ENCODE data around the gene FASTKD3.

DNA sequence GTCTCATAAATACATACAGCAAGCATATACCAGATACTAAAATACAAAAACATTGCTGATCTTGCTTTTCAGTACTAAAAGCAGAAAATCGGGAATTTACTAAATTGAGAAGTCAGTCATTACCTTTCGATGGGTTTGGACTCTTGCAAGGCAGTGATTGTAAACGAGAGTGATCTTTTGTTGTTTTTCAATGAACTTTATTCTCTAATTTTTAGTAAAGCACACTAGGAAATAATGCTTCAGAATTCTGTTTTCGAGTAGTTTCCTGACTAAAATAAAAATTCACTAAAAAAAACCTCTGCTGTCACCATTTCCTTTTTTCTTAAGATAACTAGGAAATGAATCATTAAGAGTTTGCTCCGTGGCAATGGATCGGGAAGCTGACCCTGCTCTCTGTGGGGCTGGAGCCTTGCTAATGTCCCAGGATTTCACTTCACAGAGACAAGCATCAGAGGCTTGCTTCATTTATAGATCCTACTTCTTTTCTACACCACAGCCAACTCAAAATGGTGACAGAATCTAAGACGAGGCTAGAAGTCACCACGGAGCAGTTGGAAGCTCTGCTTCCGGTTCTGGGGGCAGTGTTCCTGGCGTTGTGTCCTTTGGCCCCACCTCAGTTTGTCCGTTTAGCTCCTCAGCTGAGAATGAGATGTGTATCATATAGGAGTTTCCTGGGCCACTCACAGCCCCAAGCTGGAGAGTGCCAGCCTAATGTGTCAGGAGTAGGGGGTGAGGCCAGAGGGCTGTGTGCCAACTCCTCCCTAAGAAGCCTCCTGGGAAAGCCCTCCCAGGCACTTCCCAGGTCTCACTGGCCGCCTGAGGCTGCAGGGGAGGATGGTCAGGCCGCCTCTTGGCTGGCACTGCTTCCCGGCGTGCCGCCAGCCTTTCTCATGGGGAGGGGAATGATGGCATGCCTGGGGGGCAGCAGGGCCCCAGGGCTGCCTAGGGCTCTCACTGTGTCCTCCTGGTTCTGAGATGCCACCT is 19.5 kb downstream of the TENT4A start:
- PRO-cap, 2 experiments, result no peak in any of the 2 experiments

DNA sequence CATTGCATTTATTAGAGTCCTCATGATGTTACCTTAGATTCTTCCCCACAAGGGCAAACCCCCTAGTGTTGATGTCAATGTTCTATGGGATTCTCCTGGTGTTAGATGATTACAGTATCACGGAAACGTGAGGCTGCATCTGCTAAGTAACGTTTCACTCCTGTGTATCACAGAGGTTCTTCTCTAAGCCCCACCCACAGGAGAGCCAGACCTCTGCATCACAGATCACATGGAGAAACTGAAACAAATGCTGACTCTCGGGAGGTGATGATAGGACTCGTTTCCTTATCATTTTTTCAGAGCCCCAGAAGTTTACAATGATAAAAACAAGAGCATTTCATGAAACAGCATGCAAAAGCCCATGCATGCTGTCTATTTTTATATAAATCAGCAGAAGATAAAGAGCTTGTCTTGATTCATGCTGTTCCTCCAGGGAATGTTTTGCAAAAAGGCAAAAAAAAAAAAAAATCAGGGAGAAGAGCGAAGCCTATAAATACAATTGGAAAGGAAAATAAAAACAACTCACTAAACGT is 114.6 kb downstream of the TENT4A start:
- PRO-cap, 2 experiments, result no peak in any of the 2 experiments

DNA sequence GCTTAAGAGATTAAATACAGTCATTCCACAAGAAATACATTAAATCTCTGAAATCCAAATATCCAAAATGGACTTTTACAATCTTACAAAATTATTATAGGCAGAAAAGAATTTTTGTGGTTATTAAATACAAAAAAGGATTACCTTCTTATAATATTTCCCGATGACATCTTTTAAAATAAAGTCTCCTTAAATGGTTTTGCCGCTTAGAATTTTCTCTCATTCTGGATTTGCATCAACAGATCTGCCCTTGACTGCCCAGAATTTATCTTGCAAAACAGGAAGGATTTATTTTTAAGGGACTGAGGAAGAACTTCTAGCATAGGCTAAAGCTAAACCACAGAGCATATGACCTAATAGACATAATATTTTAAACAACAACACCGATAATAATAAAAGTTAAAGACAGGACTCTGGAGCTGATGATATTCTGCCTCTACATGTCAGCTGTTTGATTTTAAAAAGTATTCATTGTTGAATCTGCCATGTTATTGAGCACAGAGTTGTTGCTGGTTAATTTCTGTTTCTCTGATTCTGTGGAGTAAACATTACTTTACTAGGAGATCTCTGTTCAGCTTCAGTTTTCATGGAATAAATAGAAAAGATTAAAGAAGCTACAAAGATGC is 145.3 kb upstream of the ADCY2 start:
- PRO-cap, 2 experiments, result peak in 1 of 2 experiments; most common minus-strand start position 267 of the sequence (in 1)

DNA sequence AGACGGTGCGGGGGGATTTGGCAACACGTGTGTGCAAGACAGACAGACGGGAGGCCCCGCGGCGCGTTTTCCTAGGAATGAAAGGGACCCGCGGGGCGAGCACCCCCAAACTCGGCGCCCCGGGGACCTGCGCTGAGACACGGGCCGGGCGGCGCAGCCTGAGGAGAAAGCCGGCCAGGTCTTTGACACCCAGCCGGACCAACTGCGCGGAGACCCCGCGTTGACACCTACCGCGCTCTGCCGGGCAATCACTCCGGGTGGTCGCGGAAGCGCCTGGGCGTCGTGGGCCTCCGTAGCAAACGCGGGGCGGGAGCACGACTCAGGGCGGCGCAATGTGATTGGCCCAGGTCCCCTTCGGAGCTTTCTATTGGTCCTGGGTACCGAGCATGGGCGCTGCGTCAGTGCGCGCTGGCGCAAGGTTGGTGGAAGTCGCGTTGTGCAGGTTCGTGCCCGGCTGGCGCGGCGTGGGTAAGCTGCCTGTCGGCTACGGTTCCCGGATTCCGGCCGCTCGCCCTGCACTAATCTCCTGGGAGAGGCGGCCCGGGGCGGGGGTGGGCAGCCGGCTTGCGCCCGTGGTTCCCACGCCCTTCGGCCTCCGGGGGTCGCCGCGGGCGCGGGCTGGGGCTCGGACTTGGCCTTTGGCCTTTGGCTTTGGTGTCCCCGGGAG is at the start of gene FASTKD3:
Gene FASTKD3 (minus strand): TSS at position 284 of the 667 bp plus-strand sequence.
- PRO-cap, 2 experiments, result peak in 2 of 2 experiments; most common plus-strand start position 401 of the sequence (in 1); most common minus-strand start position 70 of the sequence (in 1)

DNA sequence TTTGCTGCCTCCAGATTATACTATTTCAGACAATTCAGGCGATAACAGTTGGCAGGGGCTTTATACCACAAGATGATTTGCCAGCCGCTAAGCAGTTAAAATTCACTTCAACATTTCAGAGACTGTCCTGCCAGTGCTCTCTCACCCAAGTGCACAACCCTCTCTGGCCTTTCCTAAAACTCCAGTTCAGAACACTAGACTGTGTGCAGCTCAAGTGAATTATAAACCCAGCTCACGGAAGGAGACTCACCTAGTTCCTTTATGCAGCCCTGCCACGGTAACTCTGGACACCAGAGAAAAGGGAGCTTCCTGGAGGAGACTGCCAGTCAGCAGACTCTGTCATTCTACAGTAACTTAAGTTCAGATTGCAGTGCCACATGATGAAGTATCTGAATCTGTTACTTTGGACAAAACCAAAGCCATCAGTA is 2.6 kb downstream of the MTRR start:
- PRO-cap, 2 experiments, result no peak in any of the 2 experiments

- PRO-cap, 2 experiments, result no peak in any of the 2 experiments
Measured at GRCh38 chr5:9060540-9060862, 485.4 kb downstream of the SEMA5A start.

GRCh38 chr5:9408721-9409230 is 137.1 kb downstream of the SEMA5A start:
- PRO-cap, 2 experiments, result no peak in any of the 2 experiments

DNA sequence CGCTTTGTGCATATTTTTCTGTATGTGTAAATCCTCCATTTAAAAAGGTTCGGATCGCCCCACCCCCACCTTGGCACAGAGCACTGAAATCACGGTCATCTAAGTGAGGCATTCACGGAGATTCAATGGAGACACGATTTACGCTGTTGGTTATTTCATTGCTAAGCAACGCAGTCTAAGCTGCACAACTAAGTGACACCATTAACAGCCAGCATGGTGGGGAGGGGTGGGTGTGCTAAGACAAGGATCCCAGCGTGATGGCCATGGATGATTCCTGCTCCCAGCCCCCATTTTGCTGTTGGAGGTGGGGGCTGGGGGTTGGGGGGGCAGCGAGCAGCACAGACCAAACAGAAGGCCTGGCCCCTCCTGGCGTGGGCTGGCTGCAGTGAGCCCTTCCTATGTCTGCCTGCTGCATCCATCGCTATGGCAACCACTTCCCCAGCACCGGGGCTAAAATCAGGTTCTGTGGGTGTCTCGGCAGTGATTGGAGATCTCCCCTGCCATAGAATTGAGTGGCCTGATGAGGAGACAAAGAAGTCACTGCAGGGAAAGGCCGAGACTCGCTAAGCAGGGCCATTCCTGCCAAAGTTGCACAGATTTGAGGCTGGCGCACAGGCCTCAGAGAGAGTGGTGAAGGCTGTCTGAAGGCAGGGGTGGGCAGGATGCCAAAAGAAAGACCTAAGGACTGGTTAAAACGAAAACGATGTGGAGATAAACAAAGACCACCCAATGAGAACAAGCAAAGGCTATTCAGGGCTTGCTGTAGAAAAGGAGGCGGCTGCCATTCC is 14.2 kb upstream of the MARCHF6 start:
- PRO-cap, 2 experiments, result no peak in any of the 2 experiments

GRCh38 chr5:10351418-10351991 is 2.0 kb upstream of the MARCHF6 start:
- PRO-cap, 2 experiments, result no peak in any of the 2 experiments

DNA sequence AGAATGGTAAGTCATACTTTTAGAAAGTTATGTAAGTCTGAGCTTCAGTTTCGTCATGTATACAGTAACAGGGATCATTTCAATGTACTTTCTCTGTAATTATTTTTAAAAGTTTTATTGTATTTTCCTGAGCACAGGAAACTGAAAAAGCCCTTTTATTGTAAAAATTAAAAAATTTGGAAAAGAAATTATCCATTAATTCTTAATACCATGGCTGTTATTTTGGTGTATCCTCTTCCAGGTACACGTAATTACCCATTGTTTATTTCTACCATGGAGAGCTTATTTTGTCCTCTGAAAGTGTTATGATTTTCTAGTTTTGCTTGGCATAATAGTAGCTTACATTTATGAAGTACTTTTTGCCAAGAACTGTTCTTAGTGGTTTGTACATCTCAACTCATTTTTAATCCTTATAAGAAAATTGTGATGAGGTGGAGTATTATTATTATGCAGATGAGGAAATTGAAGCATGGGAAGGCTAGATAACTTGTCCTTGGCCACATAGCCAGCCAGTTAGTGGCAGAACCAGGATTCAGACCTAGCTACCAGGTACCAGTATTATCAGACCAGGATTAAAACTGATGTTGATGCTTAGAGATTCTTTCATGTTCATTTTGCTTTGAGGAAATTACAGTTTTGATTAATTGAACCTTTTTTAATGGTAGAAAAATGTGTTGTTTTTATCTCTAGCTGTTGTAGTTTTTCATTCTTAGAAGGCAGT is 24.6 kb downstream of the MARCHF6 start:
- PRO-cap, 2 experiments, result no peak in any of the 2 experiments

DNA sequence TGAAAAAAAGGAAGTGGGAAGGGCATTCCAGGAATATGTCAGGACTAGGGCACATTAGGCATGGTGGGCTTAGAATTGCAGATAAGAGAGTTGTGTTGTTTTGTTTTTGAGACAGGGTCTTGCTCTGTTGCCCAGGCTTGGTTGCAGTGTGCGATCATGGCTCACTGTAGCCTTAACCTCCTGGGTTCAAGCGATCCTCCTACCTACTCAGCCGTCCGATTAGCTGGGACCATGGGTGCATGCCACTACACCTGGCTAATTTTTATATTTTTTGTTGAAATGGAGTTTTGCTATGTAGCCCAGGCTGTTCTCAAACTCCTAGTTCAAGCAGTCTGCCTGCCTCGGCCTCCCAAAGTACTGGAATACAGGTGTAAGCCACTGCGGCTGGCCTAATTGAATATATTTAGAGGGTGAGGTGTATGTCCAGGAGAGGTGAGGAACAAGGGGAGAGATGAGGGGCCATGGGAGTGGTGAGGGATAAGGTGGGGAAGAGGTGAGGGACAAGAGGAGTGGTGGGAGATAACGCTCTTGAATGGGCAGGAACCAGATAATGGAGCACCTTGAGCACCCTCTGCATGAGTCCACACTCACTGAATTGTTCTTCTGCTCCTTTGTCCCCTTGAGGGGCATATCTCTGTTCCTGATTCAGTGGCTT is 29.1 kb upstream of the ROPN1L start:
- PRO-cap, 2 experiments, result no peak in any of the 2 experiments

- PRO-cap, 2 experiments, result no peak in any of the 2 experiments
Measured at GRCh38 chr5:10627147-10628316, 63.7 kb downstream of the ANKRD33B start.

DNA sequence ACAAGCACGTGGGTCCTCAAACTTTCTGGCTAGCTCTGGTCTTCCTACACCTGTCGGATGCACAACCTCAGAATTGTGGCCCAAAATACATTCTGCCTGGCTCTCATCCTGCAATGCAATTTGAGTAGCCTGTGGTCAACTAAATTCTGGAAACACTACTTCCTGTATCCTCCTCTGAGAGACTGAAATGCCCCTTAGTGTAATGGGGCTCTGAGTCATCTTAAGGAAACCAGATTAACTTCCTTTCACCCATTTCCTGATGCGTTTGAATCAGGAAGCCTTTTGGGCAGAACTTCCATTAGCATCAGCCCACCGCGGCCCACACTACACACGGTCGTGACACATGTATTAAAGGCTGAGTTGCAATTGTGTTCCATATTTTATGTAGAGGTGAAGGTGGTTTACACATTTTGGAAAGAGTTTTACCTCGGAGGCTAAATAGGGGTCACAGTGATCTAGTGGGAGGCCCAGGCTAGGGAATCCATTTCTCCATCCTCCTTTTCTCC is 56.1 kb downstream of the DAP start:
- PRO-cap, 2 experiments, result no peak in any of the 2 experiments

DNA sequence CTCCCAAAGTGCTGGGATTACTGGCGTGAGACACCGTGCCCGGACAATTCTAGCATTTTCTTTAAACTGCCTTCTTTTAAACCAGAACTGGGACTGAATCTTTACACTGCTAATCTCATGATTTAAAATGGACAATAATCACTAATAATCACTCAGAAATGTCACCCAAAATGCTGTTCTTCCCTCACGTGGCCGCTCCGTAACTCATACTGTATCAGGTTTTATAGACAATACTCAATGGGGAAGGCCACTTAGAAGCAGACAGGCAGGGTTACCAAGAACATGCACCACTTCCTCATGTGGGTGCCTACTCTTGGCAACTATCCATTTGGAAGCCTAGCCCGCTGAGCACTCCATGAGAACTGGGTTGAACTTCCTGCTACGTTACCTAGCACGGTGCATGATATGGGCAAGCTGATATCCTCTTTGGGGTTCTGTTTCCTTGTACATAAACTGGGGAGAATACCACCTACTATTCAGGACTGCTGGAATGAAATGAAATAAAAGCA is 14.4 kb downstream of the DAP start:
- PRO-cap, 2 experiments, result no peak in any of the 2 experiments

GRCh38 chr5:10757521-10757959 is 3.5 kb downstream of the DAP start:
- PRO-cap, 2 experiments, result no peak in any of the 2 experiments

DNA sequence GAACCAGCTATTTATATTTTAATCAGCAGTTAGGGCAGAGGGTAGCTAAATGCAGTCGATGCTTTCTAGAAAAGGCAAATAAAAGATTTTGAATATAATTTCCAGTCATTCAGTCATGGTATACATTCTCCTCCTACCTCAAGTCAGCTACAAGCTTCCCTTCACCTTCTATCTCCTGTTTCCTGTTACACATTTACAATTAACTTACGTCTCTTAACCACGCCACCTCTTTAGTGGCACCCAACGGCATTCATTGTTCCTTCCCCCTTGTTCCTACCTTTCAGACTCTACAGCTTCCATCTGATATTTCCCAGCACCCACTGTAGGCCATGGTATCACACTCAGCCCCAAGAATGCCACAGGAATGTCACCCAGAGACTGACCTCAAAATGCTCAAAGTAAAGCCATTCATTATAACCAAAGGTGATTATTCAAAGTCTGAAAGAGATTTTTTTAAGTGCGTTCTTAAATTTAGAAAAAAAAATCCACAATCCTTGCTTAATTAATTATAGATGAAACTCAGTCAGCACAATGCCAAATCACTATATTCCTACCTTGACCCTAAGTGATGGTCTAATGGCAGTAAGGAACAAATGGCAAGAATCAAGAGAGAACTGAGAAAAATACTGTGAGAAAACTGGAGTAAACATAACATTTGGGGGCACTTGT is 52.3 kb downstream of the CTNND2 start:
- PRO-cap, 2 experiments, result no peak in any of the 2 experiments

DNA sequence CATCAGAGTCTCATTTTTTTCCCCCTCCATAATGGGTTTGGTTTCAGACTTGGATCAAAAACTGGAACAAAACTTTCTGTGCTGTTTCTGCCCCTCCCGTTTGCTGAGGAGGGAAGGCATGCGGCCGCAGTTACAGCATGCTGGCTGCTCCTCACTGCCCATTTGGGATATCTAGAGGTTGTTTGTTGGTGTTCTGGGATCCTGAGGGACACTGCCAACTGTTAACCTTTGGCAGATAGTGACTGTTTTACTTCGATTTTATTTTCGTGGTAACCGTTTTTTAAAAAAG is 40.4 kb downstream of the TRIO start:
- PRO-cap, 2 experiments, result no peak in any of the 2 experiments

DNA sequence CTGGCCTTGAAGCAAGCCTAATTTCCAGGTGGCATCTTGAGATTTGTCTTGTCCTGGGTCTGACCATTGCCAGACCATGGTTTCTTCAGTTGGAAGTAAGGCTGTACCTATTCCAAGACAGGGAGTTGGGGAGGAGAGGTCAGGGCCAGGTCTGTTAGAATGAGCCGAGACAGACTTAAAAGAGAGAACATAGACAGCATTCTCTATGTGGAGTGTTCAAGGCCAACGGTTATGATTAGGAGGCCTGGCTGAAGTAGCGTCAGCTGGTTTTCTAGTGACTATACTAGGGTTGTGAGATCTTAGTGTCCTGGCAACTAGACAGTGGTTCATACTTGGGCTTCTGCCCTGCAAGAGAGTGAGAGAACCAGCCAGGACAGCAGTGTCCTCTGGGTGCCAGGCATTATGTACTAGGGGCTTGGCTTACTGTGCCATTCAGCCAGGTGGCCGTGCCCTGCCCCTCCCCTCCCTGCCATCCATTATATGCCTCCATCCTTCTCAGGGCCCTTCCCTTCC is 56.7 kb downstream of the TRIO start:
- PRO-cap, 2 experiments, result no peak in any of the 2 experiments

DNA sequence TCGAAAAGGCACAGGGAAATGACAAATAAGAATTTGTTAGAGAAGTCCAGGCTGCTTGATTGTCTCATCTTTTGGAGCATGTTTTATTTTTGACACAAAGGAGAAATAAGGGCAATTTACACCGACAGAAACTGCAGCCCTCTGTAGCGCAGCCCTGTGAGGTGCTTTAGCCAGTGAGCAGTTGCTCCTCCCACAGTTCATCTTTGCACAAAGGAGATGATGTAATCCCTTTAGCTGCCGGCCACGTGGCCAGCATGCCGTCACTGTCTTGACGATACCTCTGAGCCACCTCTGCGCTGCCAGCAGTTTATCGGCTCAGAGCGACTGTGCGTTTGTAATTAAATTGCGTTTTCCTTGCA is 106.8 kb downstream of the TRIO start:
- PRO-cap, 2 experiments, result no peak in any of the 2 experiments

DNA sequence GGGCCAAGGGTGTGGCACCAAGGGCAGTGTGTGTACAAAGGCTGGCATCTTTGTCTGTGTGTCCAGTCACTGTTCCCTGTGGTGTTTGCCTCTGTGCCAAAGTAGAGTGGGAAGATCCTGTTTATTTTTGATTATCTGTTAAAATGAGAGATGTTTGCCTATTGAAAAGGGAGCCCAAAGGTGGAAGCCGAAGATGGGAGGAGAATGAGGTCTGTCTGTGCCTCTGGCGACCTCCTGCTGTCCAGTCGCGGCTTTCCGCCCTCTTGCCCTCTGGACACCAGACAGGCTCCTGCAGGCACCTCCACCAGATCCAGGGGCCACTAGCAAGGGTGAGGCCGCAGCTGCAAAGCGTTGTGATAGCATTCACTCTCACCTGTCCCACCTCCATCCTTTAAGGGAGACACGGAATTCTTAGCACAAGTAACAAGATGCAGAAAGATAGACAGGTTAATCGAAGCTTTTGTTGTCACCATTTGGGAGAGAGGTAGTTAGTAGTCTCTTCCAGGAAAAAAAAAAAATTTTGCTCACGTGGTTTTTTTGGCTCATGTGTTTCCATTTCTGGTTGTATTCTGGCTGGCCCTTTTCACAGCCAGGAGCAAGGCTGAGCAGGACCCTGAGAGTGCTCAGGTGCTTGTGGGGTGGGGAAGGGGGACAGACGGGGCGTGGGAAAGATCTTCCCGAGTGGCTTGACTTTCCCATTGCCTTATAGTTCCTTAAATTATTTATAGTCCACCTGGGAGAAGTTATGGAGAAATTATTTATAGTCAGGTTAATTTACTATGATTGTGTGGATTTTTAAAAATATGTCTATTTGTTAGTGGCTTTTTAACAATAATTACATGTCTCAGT is 114.0 kb downstream of the TRIO start:
- PRO-cap, 2 experiments, result no peak in any of the 2 experiments